Right ventricle myocardium (tissue), 1 donor: ENCODE results near the genes BLNK, OPALIN and PIK3AP1.

DNA sequence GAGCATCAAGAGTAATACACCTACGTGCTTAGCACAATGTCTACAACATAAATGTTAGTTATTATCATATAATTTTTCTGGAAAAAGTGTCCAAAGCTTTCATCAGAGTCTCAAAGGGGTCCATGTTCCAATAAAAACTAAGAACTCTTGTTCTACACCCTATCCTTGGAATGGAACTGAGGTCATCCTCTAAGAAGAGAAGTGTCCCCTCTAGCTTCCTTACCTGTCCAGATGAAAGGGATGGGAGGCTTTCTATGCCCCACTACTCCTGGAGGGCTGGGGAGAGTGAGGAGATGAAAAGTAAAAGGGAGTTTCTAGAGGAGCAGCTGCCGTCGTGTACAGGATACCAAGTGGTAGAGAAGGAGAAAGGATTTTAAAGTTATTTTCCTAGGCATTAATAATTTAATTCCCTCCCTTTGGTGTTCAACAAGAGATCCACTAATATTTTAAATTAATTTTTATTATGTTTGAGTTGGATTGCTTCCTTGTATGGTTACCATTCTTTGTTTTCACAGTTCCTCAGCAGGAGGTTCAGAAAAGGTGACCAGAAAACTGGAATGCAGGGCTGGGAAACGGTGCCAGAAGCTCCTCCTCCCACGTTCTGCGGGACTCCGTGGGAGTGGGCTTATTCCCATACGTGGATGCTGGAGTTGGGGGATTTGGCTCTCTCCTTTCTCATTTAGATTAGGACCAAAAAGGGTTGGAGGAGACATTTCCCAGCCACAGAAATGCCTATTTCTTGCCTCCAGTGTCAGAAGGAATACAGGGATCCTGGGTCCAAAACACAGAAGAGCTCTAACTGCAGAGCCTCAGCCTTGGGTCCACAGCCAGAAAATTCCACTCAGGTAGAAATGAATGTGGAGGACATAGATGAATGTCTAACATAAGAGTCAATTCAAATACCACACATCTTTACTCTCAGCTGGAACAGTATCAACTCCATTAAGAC is 56.2 kb downstream of the SORBS1 start:
- PRO-cap, 2 experiments, result no peak in any of the 2 experiments

GRCh38 chr10:95517204-95518026 is 43.8 kb downstream of the SORBS1 start:
- PRO-cap, 2 experiments, result no peak in any of the 2 experiments

GRCh38 chr10:95527828-95528517 is 33.2 kb downstream of the SORBS1 start:
- PRO-cap, 2 experiments, result no peak in any of the 2 experiments

- PRO-cap, 2 experiments, result no peak in any of the 2 experiments
Measured at GRCh38 chr10:95613300-95613913, 43.1 kb downstream of the ALDH18A1 start.

GRCh38 chr10:96124043-96125092 is 5.7 kb upstream of the ZNF518A start:
- PRO-cap, 2 experiments, result peak in 2 of 2 experiments; most common plus-strand start chr10:96124686 (in 1)

- PRO-cap, 2 experiments, result no peak in any of the 2 experiments
Measured at GRCh38 chr10:96154555-96155180, 24.6 kb downstream of the ZNF518A start.

GRCh38 chr10:96271309-96272088 is at the start of gene BLNK:
BLNK (minus strand) TSS chr10:96271569.
- PRO-cap, 2 experiments, result peak in 1 of 2 experiments; most common minus-strand start chr10:96271518 (in 1)

DNA sequence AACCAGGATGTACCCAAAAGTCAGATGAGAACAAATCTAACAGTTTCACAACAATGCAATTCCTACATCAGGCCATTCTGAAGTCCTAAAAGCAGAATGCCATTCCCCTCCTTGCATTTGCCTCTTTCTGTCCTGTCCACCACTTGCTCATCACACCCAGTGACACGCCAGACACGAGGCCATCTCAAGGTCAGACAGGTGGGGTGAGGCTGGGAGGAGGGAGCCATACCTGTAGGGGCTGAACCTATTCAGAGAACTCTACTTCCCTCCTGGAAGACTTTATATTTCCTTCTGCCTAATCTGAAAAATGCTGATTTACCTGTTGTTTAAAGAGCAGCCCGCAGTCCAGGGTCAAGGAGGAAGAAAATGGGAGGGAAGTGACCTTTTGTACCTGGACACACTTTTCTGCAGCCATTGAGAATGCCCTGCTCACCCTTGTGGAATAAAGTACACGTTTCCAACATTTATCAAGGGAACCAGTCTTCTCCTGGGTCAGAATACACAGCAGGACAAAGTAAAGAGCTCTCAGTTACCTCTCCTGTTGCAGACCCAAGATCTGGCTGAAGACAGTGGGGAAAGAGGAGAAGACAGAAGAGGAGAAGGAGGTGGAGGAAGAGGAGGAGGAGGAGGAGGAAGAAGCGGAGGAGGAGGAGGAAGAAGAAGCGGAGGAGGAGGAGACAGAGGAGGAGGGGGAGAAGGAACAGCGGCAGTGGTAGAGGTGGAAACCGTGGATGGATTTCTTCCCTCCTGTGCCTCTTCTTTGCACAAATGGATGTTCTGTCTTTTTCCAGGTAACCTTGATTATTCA is 1.1 kb upstream of the BLNK start:
- PRO-cap, 2 experiments, result no peak in any of the 2 experiments

DNA sequence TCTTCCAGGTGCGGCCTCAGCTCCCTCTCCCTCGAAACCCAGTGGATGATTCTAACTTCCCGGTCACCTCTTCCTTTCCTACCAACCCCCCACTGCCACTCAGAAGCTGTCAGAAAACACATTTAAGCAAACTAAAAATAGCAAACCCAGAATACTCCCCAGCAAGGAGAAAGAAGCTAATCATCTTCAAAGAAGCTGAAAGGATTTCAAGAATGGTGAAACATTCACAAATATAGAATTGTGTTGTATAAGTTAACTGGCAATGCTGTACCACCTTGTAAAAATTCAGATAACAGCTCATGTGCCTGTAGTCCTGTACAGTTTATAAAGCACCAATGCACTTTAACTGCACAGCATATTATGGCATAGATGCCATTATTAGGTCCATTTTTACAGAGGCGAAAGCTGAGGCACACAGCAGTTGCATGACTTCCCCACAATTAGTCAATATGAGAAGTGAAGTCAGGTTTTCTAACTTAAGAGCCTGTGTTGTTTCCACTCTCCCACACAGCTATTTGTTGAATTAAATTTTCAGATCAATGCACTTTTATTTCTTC is 13.7 kb upstream of the DNTT start:
- PRO-cap, 2 experiments, result no peak in any of the 2 experiments

DNA sequence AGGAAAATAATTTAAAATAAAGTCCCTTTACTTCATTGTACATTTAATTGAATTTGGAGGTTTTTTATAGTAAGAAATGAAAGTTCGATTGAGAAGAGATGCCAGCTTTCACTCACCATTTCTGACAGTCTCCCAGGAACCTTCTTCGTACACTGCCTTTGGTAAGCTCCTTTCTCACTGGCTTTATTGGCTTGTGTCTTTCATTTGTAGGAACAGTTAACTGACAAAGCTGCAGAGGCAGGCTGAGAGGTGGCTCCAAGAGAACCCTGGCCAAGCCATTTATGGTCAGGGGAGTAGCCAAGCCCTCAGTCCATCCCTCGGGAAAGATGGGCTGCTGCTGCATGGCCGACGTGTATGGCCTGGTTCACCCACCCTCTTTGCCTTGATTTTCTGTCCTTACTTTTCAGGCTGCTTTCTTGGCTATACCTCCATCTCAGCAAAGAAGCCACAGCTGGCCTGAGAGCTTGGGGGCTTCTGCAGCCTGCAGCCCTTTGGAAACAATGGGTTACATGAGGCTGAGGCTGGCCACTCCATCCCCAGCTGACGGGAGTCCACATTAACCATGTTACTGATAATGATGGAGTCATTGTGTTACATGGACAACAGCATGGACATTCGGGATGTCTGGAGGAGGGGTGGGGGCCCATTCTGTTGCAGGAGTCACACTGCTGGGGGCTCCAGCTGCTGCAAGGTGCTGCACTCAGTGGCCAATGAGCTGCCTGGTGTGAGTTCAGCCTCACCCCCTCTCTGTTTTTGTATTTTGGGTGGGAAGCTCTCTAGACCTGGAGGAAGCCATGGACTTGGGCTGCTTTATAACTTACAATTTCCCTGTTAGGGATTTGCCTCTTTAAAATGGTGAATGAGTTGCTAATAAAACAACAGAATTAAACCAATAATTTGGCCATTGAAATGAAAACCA is at the start of gene OPALIN:
TSS of gene OPALIN (minus strand) at position 225 of the 919 bp plus-strand sequence.
- PRO-cap, 2 experiments, result no peak in any of the 2 experiments

DNA sequence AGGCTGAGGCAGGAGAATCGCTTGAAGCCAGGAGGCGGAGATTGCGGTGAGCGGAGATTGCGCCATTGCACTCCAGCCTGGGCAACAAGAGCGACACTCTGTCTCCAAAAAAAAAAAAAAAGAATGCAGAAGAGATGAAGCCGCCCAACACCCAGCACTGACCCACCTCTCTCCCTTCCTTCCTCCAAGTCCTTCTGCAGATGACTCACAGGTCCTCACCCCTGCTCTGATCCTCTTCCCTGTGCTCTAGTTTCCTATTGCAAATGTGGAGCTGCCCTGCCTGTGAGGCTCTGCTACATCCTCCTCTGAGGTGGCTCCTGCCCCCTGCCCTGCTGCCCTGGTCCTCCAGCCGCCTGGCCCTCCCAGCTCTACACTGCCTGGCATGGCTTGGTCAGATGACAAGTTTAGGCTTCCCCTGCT is 22.1 kb upstream of the OPALIN start:
- PRO-cap, 2 experiments, result no peak in any of the 2 experiments

GRCh38 chr10:96517194-96517989 is 3.7 kb upstream of the TLL2 start:
- PRO-cap, 2 experiments, result no peak in any of the 2 experiments

DNA sequence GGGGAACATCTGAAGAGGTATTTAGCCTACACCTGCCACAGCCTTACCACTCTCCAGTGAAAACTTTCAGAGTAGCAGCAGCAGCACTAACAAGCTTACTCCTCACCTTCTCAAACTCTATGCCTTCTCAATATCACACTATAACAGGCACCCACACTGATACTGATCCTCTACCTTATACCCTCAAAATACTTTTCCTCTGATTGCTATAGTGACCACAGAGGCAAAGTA is 35.2 kb upstream of the TLL2 start:
- PRO-cap, 2 experiments, result no peak in any of the 2 experiments

DNA sequence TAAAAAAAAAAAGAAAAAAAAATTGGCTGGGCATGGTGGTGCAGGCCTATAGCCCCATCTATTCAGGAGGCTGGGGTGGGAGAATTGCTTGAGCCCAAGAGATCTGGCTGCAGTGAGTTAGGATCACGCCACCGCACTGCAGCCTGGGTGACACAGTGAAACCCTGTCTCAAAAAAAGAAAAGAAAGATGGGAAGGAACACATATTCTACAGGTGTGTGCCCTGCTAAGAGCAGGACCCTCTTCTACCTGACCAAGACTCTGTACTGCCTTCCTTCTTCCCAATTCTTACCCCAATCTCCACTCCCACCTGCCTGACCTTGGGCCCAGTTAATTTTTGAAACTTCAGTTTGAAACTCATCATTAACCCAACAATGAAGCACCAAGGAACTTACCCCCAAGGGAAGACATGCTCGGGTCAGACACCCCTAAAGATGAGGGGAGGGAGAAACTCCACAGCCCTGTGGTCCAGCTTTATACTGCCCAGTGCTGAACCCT is 43.9 kb upstream of the TM9SF3 start:
- PRO-cap, 2 experiments, result no peak in any of the 2 experiments

- PRO-cap, 2 experiments, result peak in 2 of 2 experiments; most common plus-strand start chr10:96720565 (in 2); most common minus-strand start chr10:96720514 (in 2)
Measured at GRCh38 chr10:96720345-96721308, at the start of gene PIK3AP1. PIK3AP1 (minus strand) TSS chr10:96720514.

DNA sequence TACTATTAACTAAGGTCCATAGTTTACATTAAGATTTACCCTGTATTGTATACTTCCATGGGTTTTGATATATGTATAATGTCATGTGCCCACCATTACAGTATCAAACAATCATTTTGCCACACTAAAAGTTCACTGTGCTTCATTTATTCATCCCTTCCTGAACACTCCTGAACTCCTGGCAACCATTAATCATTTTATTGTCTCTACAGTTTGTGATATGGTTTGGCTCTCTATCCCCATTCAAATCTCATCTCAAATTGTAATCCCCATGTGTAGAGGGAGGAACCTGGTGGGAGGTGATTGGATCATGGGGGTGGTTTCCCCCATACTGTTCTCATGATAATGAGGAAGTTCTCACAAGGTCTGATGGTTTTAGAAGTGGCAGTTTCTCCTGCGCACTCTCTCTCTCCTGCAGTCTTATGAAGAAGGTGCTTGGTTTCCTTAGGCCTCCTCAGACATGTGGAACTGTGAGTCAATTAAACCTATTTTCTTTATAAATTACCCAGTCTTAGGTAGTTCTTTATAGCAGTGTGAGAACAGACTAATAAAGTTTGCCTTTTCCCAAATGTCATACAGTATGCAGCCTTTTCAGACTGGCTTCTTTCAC is 16.9 kb upstream of the PIK3AP1 start:
- PRO-cap, 2 experiments, result no peak in any of the 2 experiments

DNA sequence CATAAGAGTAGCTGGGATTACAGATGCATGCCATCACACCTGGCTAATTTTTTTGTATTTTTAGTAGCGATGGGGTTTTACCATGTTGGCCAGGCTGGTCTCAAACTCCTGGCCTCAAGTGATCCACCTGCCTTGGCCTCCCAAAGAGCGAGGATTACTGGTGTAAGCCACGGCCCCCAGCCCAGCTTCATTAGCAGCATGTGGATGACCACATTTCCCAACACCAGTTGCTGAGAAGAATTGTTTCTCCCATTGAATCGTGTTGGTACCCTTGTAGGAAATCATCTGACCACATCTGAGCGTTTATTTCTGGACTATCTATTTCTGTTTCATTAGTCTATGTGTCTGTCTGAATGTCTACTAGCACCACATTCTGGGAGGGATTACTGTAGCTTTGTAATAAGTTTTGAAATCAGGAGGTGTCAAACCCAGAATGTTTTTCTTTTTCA is 89.5 kb downstream of the LCOR start:
- PRO-cap, 2 experiments, result no peak in any of the 2 experiments

DNA sequence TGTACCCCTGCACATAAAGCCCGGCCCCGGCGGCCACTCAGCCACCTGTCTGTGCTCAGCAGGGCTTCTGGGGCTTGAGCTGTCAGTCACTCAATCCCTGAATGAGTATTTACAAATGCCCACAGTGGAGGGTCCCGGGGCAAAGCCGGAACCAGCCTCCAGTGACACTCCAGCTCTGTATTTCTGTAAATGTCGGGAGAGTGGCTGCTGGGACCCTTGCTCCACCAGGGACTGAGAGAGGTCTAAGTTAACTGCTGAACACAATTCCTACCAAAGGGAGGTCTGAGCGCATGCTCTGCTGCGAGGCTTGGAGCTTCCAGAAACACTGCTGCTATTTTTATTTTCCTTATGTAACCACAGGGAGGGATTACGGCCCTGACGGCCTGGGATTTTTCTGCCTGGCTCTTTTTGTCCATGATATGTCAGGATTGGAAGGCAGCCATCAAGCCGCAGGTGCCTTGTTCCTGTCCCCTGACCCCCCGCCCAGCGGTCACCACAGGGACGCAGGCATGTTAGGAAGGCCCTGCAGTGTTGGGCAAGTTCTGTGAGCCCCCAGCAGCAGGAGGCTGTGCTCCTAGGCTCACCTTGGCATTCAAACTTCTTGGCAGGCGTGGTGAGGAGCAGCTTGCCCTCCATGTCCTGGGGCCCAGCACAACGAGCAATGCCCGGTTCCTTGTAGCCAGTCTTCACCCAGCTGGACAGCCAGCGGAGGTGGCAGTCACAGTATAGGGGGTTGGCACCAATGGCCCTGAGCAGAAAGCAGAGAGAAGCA is 164.9 kb downstream of the SLIT1 start:
- PRO-cap, 2 experiments, result peak in 2 of 2 experiments; most common plus-strand start position 367 of the sequence (in 2); most common minus-strand start position 284 of the sequence (in 2)

- PRO-cap, 2 experiments, result peak in 2 of 2 experiments; most common plus-strand start chr10:97333074 (in 1); most common minus-strand start chr10:97333816 (in 2)
Measured at GRCh38 chr10:97332902-97334099, 1.2 kb downstream of the FRAT2 start.

- PRO-cap, 2 experiments, result no peak in any of the 2 experiments
Measured at GRCh38 chr10:97369274-97369744, 31.8 kb downstream of the RRP12 start.